NB4 (cell line): ENCODE measurements around the gene CASP7.

DNA sequence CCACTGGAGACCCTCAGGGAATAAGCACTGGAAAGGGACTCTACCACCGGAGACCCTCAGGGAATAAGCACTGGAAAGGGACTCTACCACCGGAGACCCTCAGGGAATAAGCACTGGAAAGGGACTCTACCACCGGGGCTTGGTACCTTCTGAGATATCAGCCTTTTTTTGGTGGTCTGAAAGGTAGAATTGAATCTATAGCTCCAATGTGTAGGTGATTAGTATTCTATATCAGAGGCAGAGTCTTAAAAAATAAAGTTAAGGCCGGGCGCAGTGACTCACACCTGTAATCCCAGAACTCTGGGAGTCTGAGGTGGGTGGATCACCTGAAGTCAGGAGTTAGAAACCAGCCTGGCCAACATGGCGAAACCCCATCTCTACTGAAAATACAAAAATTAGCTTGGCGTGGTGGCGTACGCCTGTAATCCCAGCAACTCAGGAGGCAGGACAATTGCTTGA, 3.1 kb downstream of the ACSL5 start:
- RRBS: 100% methylated on average over 1 of the region's 9 CpGs

GRCh38 chr10:112385057-112385690, 11.3 kb downstream of the ACSL5 start:
- RRBS: no CpG with 5 or more reads among the region's 5 CpGs

GRCh38 chr10:112429583-112430210, 17.0 kb downstream of the ZDHHC6 start:
- RRBS: no CpG with 5 or more reads among the region's 15 CpGs

- RRBS: no CpG with 5 or more reads among the region's 6 CpGs
These were observed 1.5 kb downstream of the ZDHHC6 start for GRCh38 chr10:112445156-112445641.

DNA sequence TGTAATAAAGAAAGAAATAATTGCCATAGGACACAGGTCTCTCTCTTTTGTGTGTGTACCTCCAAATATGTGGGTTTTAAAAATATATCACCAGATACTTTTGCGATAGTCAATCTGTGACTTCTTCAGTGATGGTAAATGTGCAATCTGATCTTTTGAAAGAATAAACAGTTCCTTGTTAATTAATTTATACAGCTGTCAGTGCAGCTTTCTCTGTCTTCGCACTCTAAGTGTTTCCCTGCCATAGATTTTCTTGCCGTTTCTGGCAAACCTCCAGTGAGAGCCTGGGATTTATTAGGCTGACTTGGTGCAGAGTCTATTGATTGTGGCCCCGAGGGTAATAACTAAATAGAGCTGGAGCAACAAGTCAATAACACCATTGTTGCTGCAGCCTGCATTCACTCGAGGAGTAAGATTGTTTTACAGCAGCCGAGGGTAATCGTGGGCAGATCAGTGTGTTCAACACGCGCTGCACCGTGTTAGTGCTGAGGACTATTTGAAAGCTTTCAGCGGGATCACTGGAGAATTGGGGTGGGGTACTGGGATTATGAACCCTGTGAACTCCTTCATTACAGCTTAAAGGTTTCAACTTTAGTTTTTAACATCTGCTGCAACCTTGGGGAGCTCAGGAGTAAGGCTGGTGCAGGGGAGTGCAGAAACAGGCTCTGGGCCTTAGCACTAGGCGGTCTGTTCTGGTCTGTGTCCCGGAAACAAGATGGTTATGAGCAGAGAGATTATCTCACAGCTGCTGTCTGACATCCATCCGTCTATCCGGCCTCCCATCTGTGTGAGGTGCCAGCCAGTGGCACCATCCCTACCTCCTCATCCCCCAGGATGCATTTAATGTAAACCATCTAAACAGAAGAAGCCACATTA, 174.1 kb upstream of the TCF7L2 start:
- RRBS: no CpG with 5 or more reads among the region's 15 CpGs

DNA sequence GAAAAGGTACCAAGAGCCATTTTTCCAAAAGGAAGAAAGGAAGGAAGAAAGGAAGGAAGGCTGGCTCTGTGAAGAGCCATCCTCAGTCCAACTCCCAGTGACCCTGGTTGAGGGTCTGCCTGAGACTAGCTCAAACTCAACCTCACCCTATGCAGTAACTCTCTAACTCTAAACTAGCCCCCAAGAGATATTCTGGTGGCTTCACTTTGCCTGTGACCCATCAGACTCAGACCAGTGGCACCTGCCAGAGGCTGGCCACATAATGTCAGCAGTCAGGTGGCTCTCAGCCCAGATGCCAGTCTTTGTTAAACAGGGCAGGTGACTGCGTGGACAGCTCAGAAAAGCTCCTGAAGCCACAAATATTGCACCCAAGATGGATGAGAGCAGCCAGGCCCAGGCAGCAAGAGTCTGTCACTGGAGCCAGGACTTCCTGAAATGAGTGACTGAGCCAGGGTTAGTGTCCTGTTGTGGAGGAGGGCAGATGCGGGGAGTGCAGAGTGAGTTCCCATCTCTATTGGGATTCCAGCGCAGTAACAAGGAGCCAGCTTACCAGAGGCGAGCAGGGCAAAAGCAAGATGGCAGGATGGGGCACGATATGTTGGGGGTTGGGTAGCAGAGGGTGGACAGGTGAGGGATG, 129.7 kb upstream of the TCF7L2 start:
- RRBS: no CpG with 5 or more reads among the region's 5 CpGs

- RRBS: no CpG with 5 or more reads among the region's 4 CpGs
These were observed 110.1 kb upstream of the TCF7L2 start for GRCh38 chr10:112839792-112840479.

GRCh38 chr10:112851342-112851752, 98.7 kb upstream of the TCF7L2 start:
- RRBS: no CpG with 5 or more reads among the region's 4 CpGs

- RRBS: no CpG with 5 or more reads among the region's 7 CpGs
These were observed 36.2 kb upstream of the TCF7L2 start for GRCh38 chr10:112913808-112914282.

DNA sequence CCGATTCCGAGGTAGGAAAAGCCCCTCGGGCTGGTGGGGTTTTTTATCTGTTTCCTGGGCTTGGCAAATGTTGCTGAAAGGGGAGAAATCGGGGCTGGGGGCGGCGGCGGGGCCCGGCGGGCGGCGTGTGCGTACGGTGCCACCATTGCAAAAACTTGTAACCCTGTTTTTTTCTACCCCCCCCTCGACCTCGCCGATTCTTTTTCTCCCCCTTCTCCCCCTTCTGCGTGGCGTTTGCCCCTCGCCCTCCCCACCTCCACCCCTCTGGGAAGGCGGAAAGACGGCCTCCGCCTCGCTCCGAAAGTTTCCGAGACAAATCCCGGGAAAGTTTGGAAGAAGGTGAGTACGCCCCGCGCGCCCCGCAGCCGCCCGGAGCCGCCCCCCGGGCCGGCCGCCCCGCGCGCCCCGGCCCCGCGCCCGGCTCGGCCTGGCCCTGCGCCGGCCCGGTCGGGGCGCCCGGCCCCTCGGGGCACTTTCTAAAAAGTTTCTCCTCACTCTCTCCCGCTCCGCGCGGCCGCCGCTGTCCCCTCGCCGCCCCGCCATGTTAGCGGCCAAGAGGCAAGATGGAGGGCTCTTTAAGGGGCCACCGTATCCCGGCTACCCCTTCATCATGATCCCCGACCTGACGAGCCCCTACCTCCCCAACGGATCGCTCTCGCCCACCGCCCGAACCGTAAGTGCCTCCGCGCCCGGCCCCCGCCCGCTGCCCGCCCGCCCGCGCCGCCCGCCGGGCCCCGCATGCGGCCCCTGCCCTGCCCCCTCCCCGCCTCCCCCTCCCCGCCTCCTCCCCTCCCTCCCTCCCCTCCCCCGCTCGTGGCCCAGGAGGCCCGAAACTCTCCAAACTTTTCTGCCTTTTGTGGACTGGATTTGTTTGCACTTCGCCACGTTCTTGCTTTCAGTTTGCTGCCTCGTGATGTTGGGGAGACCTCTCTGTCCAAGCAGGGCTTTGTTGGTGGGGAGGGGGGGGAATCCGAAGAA, 1.2 kb downstream of the TCF7L2 start:
- RRBS: 2% methylated on average over 27 of the region's 95 CpGs

GRCh38 chr10:112952269-112952997, 2.4 kb downstream of the TCF7L2 start:
- RRBS: 57% methylated on average over 16 of the region's 52 CpGs

DNA sequence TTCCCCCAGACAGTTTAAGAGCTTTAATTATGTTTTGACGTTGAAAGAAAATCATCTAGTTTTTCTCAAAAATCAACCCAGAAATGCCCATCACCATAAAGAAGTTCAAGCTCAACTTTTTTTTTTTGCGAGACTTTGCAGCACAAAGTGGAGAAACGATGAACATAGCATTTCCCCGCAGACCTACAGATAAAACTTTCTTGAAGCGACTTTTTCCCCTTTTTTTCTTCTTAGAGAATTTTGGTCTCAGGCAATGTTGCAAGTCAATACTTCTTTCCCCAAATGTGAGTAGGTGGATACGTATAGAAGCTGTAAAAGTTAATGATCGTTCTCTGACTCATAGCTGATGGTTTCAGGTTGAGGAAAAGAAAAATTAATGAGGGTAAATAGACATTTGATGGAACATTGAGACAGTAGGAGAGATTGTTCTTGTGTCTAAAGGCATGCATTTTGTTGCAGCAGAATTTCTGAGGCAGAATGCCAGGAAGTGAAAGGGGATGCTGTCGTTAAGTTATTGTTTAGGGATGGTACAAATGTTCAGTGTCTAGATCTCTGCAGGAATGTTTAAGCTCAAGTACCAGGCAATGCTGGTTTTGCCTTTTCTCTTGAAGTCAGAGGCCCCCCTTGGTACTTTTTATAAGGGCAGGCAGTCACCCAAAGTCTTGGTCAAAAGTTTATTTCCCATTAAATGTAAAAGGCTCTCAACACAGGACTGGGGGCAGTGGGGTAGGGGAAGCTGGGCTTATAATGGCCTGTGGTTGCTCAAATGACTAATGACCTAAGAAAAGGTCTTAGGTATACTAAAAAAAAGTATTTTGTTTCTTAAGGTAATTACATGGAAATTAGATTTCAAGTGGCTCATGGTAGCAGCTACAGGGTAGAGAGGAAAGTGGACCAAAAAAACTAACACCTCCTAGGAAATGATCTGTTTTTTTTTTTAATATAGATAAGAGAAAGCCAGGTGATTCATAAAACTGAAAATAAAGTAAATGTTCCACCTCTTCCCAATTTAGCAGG, 9.3 kb downstream of the TCF7L2 start:
- RRBS: no CpG with 5 or more reads among the region's 8 CpGs

- RRBS: no CpG with 5 or more reads among the region's 7 CpGs
These were observed 15.0 kb downstream of the TCF7L2 start for GRCh38 chr10:112965031-112965470.

- RRBS: no CpG with 5 or more reads among the region's 19 CpGs
These were observed 178.9 kb downstream of the TCF7L2 start for GRCh38 chr10:113128663-113129704.

DNA sequence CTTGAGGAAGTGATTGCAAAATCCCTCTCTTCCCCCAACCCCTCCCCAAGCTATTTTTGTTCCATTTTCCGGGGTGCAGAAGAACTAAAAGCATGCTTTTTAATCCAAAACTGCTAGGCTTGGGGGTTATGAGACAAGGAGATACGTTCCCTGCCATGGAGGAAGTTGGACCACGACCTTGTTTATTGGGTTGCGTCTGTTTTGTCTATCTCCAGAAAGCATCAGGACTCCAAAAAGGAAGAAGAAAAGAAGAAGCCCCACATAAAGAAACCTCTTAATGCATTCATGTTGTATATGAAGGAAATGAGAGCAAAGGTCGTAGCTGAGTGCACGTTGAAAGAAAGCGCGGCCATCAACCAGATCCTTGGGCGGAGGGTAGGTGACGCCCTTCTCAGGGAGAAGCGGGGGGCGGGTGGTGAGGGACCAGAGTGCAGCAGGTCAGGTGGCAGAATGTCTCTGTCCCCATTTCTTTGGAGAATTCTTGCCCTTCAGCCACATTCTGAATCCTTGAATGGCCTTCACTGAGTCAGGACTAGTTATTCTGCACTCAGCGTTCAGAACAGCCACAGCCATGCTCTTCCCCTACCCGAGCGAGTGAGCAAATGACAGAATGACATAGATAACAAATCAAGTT, 201.6 kb downstream of the TCF7L2 start:
- RRBS: no CpG with 5 or more reads among the region's 15 CpGs

DNA sequence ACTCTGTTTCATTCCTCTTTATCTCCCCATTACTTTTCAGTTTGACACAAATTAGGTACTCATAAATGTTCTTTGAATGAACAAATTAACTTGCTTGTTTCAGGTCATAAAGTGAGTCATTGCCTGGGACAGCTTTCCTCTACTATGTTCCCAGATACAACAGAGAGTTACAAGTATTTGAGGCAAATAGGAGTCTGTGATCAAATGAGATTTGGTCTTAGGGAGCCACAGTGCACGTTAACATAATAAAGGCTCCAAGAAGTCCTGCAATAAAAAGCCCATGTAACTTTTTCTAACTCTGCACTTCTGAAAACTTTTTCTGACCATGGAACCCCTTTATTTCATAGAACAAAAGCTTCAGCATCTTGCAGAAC, 102.4 kb upstream of the HABP2 start:
- RRBS: no CpG with 5 or more reads among the region's 1 CpG

- RRBS: no CpG with 5 or more reads among the region's 8 CpGs
These were observed 76.6 kb upstream of the HABP2 start for GRCh38 chr10:113476253-113476591.

DNA sequence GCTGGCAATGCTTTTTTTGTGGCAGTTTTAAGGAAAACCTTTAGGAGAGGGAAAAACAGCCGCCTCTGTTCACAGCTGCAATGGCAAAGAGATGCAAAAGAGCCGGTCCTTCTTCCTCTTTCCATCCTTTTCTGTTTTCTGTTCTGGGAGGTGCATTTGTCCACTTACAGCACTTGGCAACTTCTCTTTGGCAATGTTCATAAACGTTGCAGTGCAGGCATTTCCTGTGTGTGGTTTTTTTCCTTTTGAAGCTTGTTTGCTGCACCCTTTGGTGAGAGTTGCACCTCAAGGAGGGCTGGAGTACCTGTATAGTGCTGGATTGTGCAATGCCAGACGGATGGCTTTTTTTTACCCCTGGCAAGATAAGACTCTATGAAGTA, 53.9 kb upstream of the HABP2 start:
- RRBS: no CpG with 5 or more reads among the region's 4 CpGs

DNA sequence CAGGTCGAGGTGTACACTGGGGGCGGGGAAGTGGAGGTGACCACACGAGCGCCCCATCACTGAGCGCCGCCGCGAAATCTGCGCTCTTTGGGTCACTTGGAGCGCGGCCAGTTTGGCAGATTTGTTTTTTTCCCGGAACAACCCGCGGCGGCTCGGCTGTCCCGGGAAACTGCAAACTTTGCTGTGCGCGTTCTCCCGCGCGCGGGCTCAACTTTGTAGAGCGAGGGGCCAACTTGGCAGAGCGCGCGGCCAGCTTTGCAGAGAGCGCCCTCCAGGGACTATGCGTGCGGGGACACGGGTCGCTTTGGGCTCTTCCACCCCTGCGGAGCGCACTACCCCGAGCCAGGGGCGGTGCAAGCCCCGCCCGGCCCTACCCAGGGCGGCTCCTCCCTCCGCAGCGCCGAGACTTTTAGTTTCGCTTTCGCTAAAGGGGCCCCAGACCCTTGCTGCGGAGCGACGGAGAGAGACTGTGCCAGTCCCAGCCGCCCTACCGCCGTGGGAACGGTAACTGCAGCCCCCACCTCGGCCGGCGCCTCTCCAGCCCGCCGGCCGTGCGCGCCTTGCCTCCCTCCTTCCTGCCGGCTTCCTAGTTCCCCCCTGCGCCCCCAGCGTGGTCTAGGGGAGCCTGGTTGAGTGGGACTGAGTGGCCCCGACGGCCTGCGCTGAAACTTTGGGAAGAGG, at the start of gene CASP7:
Gene CASP7, plus strand, starts transcription at position 438 of the 681 bp plus-strand sequence.
- RRBS: 1% methylated on average over 4 of the region's 65 CpGs

GRCh38 chr10:113703483-113703982, 23.8 kb downstream of the CASP7 start:
- RRBS: no CpG with 5 or more reads among the region's 9 CpGs